Mesenchymal stem cell of adipose (primary cell): ENCODE measurements around a stretch of chr16.

GRCh38 chr16:74699926-74700460 is 669 bp downstream of the MLKL start:
- CAGE, long polyA plus RNA = no peak

- CAGE, long polyA plus RNA = no peak
Observed at GRCh38 chr16:75106066-75106844, 10.3 kb downstream of the LDHD start.

DNA sequence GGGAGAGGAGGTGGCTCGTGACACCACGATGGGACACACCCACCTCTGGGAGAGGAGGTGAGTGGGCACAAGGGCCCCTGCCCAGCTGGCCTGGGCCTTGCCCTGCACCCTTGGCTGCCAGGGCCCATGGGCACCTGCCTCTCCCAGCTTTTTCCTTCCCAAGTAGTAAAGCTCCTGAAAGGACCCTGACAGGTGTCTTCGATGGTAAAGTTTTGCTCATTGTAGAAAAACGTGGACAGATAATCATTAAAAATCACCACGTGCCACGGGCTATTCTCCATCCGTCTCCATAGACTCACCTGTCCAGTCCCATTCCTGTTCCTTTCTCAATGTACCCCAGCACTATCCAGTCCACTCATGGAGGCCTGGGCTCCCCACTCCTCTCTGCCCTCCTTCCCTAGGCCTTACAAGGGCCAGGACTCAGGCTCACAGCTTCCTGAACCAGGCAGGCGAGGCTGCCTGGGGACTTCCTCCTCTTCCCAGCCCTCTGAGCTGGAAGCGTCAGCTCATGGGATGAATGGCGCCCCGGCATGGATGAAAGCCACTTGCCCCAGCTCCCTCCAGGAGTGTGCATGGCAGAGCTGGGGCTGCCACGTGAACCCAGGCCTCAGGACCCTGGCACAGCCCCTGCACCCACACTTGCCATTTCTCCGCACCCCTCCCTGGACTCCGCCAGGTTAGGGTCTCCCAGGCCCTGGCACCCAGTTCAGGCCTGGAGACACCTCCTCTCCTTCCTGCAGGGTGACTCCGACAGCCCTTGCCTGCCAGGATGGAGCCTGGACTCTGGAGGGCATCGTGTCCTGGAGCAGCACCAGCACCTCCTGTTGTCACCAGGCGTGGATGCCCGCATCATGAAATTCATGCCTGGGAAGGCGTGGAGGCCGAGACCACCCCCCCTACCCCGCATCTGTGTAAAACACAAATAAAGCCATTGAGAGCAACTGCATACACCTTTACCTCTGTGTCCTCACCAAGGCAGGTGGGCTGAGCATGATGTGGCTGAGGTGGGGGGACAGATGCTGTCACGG is 8.8 kb downstream of the CTRB1 start:
- CAGE, long polyA plus RNA = no peak

- CAGE, long polyA plus RNA = no peak
Observed at GRCh38 chr16:75248633-75249646, 2.5 kb downstream of the BCAR1 start.

- CAGE, long polyA plus RNA = no peak
Observed at GRCh38 chr16:75377908-75378776, 55.2 kb downstream of the CFDP1 start.

GRCh38 chr16:75554999-75555589 is 958 bp downstream of the TMEM231 start:
- CAGE, long polyA plus RNA = no peak

DNA sequence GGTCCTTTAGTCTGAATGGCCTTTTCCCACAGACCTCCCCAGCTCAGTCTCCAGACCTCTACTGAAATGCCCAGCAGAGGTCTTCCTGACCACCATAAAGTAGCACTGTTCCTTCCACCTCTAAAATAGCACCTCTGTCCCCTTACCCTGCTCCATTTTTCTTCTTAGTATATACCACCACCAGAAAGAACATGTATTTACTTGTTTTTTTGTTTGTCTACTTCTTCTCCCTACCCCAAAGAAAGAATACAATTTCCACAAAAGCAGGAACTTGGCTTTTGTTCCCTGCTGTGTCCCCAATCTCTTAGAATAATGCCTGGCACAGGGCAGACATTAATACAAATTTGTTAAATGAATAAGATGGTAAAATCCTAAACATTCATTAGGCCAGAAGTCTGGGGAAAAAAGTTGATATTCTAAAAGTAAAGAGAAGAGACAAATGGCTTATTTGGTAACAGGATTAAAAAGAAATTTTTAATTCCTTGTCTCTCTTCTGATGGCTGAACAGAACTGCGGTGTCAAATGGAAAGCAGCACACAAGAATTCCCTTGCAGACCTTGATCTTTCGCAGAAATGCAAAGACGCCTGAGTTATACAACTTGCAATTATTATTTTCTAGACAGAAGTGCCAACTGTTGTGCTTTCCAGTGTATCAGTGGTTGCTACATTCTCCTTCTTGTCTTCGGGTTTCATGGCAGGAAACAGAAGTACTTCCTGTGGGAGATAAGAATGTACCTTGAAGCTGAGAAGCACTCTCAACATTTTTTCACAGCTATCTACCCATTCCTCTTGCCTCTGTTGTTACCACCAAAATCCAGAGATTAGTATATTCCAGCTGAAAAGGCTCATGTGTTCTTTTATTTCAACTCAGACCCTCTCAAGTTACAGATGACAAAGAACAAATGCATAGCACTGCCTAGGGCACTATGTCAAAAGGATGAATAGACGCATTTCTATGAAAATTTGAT is 4.5 kb upstream of the ADAT1 start:
- CAGE, long polyA plus RNA = no peak

GRCh38 chr16:75655781-75656937 is 8.6 kb downstream of the TERF2IP start:
- CAGE, long polyA plus RNA = no peak

DNA sequence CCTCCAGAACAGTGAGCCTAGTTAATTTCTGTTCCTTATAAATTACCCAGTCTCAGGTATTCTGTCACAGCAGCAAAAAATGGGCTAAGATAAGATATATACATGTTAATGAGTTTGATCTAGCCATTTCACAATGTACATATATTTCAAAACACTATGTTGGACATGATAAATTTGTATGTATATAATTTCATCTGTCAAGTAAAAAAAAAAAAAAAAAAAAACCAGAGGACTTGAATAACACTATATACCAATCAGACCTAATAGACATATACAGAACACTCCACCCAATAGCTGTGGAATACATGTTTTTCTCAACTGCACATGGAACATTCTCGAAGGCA is 8.6 kb upstream of the CNTNAP4 start:
- CAGE, long polyA plus RNA = no peak

DNA sequence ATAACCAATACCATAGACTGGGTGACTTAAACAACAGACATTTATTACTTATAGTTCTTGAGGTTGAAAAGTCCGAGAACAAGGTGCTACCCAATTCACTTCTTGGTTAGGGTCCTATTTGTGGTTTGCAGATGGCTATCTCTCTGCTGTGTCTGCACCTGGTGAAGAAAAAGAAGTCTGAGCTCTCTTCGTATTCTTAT is 142.4 kb downstream of the CNTNAP4 start:
- CAGE, long polyA plus RNA = no peak

- CAGE, long polyA plus RNA = no peak
Observed at GRCh38 chr16:77190107-77190820, 726 bp upstream of the MON1B start.

GRCh38 chr16:77722163-77722449 is 208 bp upstream of the NUDT7 start:
- CAGE, long polyA plus RNA = no peak

- CAGE, long polyA plus RNA = no peak
Observed at GRCh38 chr16:78607149-78608274, 508.1 kb downstream of the WWOX start.

GRCh38 chr16:78663449-78663865 is 564.0 kb downstream of the WWOX start:
- CAGE, long polyA plus RNA = no peak

GRCh38 chr16:79541203-79541731 is 59.3 kb downstream of the MAF start:
- CAGE, long polyA plus RNA = no peak

DNA sequence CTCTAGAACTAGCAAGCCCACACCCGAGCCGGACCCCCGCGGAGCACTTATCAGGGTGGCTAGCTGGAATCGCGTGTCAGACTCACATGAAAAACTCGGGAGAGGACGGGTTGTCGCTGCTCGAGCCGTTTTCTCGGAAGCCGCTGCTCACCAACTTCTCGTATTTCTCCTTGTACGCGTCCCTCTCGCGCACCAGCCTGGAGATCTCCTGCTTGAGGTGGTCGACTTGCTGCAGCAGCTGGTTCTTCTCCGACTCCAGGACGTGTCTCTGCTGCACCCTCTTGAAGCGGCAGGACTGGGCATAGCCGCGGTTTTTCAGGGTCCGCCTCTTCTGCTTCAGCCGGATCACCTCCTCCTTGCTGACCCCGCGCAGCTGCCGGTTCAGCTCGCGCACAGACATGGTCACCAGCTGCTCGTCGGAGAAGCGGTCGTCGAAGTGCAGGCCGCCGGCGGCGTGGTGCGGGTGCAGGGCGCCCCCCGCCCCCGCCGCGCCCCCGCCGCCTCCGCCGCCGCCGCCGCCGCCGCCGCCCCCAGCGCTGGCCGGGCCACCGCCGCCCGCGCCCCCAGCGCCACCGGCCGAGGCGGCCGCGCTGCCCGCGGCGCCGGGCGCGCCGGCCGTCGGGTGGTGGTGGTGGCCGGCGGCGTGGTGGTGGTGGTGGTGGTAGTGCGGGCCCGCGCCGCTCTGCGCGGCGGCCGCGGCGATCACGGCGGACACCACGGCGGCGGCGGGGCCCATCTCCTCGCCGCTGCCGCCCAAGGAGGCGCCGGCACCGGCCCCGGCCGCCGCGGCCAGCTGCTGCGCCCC is 1.6 kb downstream of the MAF start:
- CAGE, long polyA plus RNA = no peak

GRCh38 chr16:79639567-79640235 is 39.2 kb upstream of the MAF start:
- CAGE, long polyA plus RNA = no peak

DNA sequence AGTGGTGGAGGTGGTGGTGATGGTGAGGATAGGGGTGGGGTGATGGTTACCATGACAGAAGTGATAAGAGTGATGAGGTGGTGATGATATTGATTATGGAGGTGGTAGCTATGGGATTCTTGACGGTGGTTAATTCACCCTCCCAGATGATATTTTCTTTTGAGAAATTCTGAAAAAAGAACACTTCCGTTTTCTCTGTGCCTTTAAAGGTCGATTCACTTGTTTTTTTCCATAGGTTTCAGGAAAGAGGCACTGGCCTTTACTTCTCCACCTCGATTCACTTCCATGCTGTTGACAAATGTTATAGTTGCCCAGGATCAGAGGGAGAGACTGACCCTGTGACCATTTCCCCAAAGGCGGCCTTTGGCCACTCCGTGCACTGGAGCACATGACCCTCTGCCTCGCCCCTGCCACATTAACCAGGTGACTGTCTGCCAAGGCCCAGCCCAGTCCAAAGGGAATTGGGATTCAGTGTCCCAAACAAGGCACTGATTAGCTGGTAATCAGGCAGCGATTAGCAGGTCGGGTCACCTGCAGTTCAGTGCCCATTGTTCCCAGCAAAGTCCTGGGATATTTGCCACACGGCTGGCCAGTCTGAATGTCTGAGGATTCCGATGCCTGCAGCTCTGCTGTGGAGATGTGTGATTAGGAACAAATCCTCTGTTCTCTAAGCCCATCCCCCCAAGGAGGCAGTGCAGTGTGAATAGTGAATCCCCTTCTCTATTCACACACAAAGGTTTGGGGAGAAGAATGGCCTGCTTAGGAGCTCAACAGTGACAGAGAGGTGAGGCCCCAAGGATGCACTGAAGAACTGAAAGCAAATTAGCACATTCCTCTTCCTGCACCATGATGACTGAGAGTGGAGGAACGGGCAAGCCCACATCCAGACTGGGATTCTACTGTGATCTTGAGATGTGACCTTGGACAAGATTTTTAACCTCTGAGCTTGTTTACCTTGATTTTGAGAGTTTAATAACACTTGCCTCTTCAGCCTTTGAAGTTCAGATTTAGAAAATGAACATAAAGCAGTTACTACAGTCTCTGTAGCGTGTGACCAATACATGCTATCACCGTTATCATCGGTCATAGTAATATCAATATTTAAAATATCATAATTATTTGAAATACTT is 123.1 kb upstream of the MAF start:
- CAGE, long polyA plus RNA = no peak

- CAGE, long polyA plus RNA = no peak
Observed at GRCh38 chr16:79768462-79769109, 168.0 kb upstream of the MAF start.

DNA sequence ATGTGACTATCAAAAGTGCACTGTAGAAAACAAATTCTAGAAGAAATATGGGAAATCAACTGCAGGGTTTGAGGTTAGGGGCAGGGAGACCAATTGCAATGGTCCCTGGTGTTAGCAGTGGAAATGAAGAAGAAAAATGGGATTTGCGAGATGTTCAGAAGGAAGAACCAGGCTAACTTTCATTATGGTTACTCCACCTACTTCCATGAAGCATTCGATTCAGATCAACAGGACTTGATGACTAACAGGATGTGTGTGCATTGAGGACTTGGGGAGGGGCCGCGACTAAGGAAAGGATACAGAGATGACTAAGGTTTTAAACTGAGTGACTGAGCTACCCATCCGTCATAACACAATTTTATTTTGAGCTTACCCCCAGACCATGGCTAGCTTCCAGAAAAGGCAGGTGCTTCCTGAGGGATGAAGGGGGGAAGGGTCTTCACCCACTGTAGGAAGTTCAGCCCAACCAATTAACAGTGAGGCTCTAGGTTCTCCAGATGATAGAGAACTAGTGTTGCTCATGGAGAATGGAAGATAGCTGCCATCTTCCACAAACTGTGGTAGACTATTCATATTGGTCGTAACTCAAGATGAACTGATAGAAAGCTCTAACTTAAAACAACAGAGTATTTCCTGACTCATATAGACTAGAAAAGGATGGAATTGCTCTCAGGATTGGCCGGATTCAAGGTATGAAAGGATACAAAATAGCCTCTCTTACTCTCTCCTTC is 2.6 kb upstream of the CDYL2 start:
- CAGE, long polyA plus RNA = no peak